Epithelial cell of prostate (primary cell): ENCODE measurements around the genes NPFFR2 and CXCL6.

DNA sequence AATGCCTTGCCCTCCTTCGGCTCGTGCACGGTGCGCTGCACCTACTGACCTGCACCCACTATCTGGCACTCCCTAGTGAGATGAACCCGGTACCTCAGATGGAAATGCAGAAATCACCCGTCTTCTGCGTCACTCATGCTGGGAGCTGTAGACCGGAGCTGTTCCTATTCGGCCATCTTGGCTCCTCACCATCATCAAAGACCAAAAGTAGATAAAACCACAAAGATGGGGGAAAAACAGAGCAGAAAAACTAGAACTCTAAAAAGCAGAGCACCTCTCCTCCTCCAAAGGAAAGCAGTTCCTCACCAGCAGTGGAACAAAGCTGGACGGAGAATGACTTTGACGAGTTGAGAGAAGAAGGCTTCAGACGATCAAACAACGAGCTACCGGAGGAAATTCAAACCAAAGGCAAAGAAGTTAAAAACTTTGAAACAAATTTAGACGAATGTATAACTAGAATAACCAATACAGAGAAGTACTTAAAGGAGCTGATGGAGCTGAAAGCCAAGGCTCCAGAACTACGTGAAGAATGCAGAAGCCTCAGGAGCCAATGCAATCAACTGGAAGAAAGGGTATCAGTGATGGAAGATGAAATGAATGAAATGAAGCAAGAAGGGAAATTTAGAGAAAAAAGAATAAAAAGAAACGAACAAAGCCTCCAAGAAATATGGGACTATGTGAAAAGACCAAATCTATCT, 232.7 kb downstream of the SLC4A4 start:
- RRBS, result no CpG with 5 or more reads among the region's 17 CpGs

DNA sequence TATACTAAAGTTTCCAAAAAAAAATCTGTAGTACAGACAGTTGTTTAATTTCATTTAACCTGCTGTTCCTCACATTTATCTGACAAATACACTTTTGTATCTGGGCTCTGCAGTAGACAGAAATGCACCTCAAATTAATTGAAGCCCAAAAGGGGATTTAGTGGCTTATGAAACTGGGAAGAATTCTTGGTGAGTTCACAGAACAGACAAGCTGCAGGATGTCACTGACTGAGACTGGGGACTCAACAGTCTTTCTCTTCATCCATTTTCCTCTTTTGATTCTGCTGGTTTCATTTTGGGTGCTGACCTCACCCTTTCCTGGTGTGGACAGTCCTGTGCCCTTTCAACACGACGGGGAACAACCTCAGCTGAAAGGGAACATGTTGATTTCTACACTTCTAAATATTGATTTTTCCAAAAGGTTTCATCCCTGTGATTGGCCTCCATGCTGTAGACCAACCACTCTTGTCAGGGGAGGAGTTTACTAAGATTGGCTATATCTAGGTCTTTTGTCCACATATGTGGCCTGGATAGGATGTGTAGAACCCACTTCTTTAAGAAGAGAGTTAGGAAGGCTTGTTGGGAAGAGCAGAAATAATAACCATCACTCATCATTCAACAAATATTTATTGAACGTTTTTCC, 243.5 kb downstream of the SLC4A4 start:
- RRBS, result no CpG with 5 or more reads among the region's 3 CpGs

DNA sequence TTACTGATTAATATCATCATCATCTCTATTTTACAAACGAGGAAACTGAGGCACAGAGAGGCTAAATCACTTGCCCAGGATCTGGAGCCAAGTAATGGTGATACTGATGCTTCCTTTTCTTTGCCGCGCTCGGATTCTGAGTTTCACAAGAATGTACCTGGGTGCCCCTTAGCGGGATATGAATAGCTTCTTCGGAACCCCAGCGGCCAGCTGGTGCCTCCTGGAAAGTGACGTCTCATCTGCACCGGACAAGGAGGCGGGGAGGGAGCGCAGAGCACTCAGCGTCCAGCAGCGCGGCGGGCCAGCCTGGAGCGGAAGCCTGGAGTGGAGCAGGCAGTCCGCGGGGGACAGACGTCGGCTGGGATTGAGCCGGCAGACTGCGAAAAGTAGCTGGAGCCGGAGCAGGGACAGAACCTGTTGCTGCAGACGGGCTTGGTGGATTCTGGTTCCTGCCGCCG, at the start of gene NPFFR2:
Gene NPFFR2 (plus strand): TSS at position 277 of the 458 bp plus-strand sequence.
- RRBS, result 3% methylated on average over 4 of the region's 26 CpGs

DNA sequence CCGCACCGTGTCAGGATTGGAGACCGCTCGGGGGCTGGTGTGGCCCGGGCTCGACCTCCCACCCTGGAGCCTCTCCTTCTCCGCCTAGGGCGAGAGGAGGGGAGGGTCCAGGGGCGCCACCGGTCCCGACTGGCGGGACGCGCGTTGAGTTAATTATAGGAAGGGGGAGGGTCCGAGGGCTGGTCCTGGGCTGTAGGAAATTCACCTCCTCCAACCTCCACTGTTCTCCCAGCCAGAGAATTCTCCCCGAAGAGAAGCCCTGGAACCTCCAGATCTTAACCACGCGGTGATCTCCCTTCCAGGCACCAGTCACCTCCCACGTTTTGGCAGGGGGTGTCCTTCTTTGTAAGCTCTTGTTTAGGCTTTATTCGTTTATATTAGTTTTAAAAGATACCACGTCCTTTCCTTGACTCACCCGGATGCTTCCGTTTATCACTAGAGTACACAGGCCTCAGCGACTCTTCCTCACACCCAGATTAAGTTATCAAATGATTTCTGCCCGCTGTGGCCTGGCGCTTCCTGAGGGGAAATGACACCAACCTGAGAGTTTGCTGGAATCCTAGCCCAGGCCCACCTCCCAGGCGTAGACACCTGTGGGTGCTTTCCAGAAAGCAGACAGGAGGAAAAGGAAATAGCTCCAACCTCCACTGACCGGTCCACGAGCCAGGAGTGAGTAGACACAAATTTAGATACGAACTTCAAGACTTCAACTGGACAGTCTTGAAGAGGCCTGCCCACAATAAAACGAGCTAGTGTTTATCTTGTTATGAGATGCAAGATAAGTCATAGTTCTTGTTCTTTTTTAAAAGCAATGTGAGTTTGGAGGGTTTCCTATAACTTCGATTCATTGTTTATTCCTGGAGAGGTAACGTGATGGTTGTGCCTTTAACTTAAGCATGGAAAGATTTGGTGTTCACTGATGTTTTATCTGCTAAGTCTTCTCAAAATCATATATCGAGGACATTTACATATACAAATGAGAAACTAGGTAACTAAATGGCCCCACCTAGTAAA, 747 bp upstream of the ADAMTS3 start:
- RRBS, result under 1% methylated on average over 7 of the region's 35 CpGs

- RRBS, result no CpG with 5 or more reads among the region's 11 CpGs
Measured at GRCh38 chr4:72666821-72667447, 97.9 kb upstream of the ADAMTS3 start.

GRCh38 chr4:72766536-72766819, 197.5 kb upstream of the ADAMTS3 start:
- RRBS, result no CpG with 5 or more reads among the region's 7 CpGs

GRCh38 chr4:73103974-73104628, 34.6 kb upstream of the COX18 start:
- RRBS, result no CpG with 5 or more reads among the region's 7 CpGs

DNA sequence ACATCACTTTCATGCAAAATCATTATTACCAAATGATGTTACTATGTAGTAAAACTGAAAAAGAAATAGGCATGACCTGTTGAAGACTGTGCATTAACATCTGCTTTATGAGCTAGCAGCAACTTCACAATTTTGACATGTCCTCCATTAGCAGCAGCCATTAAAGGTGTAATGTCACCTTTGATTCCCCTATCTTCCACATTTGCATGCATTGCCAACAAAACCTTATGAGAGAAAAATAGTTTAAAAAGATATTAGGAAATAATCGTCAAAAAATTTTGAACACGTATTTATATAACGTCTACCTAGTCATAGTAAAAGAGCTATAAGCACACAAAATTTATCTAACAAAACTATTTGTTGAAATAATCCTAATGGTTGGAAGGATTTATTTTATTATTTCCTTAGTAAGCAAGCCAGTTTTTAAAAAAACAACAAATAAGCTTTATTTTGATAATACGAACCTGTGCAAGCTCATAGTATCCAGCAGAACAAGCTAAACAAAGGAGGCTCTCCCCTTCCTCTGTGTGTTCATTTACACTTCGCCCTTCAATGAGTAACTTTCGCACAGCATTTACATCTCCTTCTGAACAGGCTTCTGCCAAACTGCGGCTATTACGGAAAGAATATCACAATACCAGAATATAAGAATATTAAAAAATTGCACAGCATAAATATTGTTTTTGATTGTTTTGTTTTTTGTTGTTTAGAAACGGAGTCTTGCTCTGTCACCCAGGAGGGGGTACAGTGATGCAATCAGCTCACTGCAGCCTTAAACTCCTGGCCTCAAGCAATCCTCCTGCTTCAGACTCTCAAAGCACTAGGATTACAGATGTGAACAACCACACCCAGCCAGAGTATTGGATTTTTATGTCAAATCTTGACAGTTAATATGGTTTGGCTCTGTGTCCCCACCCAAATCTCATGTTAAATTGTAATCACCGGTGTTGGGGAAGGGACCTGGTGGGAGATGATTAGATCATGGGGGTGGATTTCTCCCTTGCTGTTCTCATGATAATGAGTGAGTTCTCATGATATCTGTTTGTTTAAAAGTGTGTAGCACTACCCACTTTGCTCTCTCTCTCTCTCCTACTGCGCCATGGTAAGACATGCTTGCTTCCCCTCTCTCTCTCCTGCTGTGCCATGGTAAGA, 86.4 kb upstream of the COX18 start:
- RRBS, result no CpG with 5 or more reads among the region's 11 CpGs

GRCh38 chr4:73192204-73193046, 66.2 kb downstream of the ANKRD17 start:
- RRBS, result no CpG with 5 or more reads among the region's 4 CpGs

GRCh38 chr4:73221633-73222282, 36.8 kb downstream of the ANKRD17 start:
- RRBS, result no CpG with 5 or more reads among the region's 2 CpGs

GRCh38 chr4:73239177-73240211, 19.1 kb downstream of the ANKRD17 start:
- RRBS, result no CpG with 5 or more reads among the region's 1 CpG

DNA sequence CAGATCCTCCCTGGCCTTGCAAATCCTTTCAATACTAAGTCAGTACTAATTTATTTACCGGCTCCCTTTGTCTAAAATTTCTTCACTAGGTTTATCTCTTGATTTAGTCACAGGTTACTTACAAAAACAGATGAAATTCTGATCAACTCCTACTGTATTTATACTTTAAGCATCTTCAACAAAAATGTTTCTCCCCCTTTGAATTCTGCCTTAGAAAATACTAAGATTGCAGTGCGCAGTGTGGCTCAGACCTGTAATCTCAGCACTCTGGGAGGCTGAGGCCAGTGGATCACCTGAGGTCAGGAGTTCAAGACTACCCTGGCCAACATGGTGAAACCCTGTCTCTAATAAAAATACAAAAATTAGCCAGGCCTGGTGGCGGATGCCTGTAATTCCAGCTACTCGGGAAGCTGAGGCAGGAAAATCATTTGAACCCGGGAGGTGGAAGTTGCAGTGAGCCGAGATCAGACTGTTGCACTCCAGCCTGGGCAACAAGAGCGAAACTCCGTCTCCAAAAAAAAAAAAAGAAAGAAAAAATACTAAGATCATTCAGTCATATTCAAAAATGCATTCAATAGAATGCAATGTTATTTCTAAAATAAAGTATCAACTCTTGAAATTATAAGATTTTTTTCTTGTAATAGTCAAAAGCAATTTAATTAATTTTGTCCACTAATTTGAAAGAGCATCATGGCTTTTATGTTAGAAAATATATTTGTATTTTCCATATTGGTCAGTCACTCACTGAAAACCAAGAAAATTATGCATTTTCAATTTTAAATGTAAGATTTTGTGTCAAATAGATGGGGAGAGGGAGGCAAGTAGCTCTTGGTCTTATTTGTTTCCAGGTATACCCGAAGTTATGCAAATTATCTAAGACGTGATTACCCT, 4.1 kb downstream of the ANKRD17 start:
- RRBS, result no CpG with 5 or more reads among the region's 10 CpGs

GRCh38 chr4:73274776-73275215, 16.2 kb upstream of the ANKRD17 start:
- RRBS, result no CpG with 5 or more reads among the region's 3 CpGs

DNA sequence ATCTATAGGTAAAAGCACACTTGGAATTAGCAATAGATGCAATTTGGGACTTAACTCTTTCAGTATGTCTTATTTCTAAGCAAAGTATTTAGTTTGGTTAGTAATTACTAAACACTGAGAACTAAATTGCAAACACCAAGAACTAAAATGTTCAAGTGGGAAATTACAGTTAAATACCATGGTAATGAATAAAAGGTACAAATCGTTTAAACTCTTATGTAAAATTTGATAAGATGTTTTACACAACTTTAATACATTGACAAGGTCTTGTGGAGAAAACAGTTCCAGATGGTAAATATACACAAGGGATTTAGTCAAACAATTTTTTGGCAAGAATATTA, 280 bp upstream of the ALB start:
- RRBS, result no CpG with 5 or more reads among the region's 1 CpG

DNA sequence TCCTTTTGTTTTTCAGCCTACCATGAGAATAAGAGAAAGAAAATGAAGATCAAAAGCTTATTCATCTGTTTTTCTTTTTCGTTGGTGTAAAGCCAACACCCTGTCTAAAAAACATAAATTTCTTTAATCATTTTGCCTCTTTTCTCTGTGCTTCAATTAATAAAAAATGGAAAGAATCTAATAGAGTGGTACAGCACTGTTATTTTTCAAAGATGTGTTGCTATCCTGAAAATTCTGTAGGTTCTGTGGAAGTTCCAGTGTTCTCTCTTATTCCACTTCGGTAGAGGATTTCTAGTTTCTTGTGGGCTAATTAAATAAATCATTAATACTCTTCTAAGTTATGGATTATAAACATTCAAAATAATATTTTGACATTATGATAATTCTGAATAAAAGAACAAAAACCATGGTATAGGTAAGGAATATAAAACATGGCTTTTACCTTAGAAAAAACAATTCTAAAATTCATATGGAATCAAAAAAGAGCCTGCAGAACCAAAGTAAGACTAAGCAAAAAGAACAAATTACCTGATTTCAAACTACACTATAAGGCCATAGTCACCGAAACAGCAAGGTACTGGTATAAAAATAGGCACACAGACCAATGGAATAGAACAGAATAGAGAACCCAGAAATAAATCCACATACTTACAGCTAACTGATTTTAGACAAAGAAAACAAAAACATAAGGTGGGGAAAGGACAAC, 14.8 kb upstream of the AFP start:
- RRBS, result no CpG with 5 or more reads among the region's 3 CpGs

- RRBS, result no CpG with 5 or more reads among the region's 1 CpG
Measured at GRCh38 chr4:73728119-73728364, 12.3 kb upstream of the CXCL8 start.

DNA sequence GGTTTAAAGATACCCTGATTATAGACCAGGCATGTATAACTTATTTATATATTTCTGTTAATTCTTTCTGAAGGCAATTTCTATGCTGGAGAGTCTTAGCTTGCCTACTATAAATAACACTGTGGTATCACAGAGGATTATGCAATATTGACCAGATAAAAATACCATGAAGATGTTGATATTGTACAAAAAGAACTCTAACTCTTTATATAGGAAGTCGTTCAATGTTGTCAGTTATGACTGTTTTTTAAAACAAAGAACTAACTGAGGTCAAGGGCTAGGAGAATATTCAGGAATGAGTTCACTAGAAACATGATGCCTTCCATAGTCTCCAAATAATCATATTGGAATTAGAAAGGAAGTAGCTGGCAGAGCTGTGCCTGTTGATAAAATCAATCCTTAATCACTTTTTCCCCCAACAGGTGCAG, 765 bp downstream of the CXCL8 start:
- RRBS, result no CpG with 5 or more reads among the region's 1 CpG

GRCh38 chr4:73836174-73837397, at the start of gene CXCL6:
TSS of gene CXCL6 (plus strand) at chr4:73836678.
- RRBS, result 2% methylated on average over 9 of the region's 42 CpGs

DNA sequence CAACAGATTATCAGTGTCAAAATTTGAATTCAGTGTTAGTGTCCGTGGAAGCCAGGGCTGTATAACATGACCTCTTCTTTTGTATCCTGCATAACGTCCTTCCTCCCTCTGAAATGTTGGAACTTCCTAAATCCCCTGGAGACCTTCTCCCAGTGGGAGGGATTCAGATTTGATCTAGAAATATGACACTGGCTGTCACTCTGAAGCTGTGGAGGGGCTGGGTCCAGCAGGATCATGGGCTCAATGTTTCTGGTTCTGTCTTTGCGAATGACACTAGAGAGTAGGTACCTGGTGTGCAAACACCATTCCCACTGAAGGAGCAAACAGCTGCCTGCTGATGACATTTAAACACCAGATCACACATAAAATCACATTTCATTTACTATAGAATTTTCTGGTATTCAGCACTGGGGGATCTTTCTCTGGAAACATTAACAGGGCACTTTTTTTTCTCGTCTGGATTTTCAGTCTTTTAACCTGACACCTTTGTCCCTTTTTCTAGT, 935 bp upstream of the CXCL3 start:
- RRBS, result no CpG with 5 or more reads among the region's 4 CpGs

GRCh38 chr4:74095448-74096074, 3.4 kb downstream of the CXCL2 start:
- RRBS, result no CpG with 5 or more reads among the region's 1 CpG